ENCODE results near the gene SELPLG.

DNA sequence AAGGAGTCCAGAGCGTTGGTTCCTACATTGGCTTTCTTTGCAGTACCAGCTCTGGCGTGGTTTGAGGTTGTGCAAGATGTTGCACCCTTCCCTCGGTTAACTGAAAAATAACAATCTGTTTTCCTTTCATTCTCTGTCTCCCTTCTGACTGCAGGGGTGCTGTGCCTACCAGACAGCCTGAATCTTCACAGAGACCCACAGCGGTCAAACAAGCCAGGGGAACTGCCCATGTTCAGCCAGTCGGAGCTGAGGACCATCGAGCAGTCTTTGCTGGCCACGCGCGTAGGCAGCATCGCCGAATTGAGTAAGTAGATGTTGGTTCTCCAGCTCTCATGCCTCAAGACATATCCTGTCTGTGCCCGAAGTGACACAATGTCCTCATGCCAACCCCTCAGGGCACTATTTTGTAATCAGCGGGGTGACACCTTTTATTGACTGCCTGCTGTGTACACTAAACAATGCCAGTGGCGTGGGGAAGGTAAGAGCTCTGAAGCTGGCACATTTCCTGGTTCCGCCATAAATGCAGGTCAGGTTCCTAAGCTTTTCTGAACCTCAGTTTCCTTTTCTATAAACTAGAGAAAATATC is 165.2 kb upstream of the PWP1 start:
- PRO-cap = no peak

- PRO-cap = no peak
Observed at GRCh38 chr12:107660728-107661289, 24.8 kb upstream of the PWP1 start.

GRCh38 chr12:108312900-108313165 is 26.3 kb downstream of the CMKLR1 start:
- PRO-cap = no peak

- PRO-cap = unidirectional peak, plus-strand start at chr12:108333338
Observed at GRCh38 chr12:108333260-108333494, 5.9 kb downstream of the CMKLR1 start.

- PRO-cap = unidirectional peak, plus-strand start at chr12:108337539
Observed at GRCh38 chr12:108337354-108337951, 1.7 kb downstream of the CMKLR1 start.

- PRO-cap = unidirectional peak, plus-strand start at chr12:108456014
Observed at GRCh38 chr12:108455784-108456092, 59.3 kb upstream of the FICD start.

DNA sequence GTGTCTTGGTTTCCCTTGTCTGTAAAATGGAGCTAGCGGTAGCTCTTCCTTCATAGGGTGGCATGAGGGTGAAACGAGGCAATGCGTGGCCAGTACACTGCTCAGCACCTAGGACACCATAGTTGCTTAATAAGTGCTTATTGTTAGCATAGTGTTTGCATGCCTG is 742 bp downstream of the FICD start:
- PRO-cap = unidirectional peak, minus-strand start at position 103 of the sequence

DNA sequence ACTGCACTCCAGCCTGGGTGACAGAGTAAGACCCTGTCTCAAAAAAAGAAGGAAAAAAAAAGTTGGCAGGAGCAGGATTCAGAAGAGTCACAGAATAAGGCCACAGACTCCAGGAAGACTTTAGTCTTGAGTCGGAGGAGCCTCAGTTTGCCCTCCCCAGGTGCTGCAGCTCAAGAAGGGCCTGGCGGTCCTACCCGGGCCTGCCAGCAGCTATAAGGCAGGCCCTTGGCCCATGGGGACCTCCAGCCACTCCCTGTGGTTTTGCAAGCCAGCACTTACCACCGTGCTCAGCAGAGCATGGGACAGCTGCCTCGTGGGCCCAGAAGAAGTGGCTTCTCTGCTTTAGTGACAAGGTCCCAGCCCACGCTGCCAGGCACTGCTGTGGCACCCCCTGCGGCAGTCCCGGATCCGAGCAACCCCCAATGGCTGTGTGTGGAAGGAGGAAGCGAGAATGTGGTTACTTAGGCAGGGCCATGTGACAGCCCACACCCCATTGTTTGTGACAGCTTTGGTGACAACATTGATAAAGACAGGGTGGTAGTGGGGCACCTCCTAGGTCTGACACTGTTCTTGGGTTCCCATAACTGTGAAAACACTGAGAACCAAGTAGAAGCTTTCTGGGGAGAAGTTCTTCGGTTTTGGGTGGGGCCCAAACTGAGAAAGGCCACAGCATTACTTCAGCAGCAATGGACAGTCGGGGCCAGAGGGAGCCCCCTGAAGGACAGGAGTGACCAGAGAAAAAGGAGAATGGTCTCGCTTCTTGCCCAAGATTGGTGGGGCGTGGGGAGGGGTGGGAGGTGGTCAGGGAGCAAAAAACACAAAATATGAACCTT is at the start of gene SELPLG:
TSS of gene SELPLG (minus strand) at position 434 of the 833 bp plus-strand sequence.
- PRO-cap = unidirectional peak, plus-strand start at position 123 of the sequence; bidirectional peak, plus-strand start at position 523 of the sequence, minus-strand start at position 424 of the sequence; bidirectional peak, plus-strand start at position 693 of the sequence, minus-strand start at position 560 of the sequence

DNA sequence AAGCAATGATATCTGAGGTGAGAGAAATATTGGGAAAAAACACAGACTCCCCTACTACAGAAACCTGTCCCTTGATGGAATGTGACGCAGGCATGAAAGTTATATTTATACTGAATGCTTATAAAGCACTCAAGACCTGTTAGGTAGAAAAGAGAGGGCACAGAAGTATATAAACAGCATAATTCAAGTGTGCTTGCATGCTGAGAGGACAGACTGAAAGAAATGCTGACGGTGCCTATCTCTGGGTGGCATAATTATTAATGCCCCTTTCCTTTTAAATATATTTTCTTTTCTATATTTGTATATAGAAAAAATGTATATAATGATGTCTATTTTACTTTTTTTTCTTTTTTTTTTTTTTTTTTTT is 2.7 kb upstream of the SELPLG start:
- PRO-cap = no peak

DNA sequence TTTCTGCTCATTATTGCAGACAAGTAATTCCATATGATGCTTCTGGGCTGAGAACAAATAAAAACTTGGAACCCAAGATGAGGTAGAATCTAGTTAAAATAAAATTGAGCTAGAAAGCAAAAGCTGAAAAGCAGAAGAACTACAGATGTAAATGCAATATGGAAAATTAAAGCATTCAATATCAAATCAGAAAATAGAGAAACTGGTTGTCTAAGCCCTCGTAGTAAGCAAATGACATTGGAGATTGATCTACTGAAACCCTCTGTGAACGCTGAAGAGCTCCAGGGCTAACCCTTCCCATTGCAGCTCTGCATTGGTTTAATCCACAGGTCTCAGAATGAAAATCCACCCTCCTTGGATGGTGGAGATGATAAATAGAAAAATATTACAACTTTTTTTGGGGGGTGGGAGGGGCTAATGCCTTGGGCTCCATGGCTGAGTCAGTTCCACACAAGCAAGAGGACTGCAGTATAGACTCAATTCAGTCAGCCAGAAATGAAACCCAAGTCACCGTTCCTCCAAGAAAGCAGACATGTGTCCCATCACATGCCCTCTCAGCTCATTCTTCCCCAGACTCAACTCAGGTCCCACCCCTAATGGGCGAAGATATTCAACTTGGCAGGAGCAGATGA is 40.5 kb downstream of the CORO1C start:
- PRO-cap = unidirectional peak, minus-strand start at position 478 of the sequence; unidirectional peak, minus-strand start at position 534 of the sequence

GRCh38 chr12:108700836-108701690 is 30.3 kb downstream of the CORO1C start:
- PRO-cap = no peak

- PRO-cap = no peak
Observed at GRCh38 chr12:108722824-108723862, 8.2 kb downstream of the CORO1C start.

DNA sequence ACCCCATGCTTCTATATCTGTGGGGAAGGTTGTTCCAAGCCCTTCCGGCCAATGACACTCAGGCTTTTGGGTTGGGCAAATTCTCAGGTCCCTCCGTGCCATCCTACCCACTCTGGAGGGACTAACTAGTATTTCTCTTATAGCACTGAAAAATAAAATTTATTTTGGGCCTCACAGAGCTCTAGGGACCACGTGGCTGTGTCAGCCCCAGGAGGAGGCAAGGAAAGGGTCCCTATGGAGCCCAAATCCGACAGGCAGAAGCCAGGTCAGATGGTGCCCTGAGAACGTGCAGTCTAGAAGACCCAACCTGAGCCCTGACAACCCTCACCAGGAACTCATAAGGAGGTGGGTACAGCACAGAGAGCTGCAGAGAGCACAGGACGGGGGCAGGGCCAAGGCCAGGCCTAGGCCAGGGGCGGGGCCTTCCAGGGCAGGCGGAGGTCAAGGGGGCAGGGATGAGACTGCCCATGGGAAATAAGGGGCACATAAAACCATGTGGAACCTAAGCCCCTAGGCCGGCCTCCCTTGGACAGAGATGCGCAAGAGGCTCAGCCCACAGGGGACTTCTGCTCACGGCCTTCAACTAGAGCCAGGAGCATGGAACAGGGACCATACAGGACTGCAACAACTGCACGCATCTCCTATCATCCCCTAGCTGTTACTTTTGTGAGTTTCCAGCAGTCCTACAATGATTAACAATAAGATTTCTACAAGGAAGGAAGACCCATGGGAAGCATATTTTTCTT is 45.1 kb downstream of the SSH1 start:
- PRO-cap = no peak

DNA sequence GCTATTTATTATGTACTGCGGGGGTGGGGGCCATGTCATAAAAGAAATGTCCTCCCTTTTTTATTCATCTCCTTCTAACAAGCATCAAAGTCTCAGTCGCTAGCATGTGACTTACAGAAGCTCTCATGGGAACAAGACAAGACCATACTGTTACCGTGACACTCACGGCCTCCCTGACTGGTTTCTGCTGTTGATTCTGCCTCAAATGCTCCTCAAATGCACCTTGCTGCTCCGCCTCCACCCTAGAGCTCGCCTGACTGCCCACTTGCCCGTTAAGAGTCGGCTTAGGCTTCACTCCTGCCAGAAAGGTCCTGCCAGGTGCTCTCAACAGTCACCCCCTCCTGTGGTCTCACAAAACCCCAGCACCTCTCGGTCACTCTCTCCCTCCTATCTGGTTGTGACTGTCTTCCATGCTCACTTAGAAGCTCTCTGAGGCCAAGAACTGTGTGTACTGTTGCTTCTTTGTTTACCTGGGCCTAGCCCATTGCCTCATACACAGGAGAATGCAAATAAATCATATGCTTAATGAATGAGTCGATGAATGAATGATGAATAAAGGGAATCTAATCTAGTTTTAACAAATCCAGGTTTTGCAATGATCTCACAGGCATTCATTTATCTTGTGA is 41.5 kb downstream of the SSH1 start:
- PRO-cap = no peak

DNA sequence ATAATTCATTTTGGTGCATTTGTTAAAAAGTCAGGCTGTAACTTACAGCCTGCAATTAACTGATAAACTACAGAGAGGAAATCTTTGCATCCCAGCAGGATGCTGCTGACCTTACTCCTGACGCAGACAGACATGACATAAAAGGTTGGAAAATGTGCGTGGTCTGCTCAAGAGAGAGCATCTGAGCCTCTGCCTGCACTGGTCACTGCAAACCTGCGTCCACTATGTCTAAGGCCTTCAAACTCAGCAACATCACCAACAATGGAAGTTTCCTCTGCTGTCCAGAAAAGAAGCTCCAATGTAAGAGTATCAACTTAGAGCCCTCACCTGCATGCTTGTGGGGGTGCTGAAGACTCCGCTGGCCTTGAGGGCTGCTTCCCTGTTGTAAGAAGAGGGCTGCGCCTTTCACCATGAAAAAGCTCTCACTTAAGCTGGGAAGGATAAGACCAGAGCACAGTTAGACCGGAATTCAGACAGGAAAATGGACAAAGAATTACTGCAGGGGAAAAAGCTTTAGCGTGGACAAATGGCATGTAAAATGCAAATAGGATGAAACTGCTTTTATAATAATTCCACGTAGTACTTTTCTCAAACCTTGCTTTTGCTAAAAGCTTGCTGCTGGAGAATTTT is 34.3 kb downstream of the SSH1 start:
- PRO-cap = no peak

DNA sequence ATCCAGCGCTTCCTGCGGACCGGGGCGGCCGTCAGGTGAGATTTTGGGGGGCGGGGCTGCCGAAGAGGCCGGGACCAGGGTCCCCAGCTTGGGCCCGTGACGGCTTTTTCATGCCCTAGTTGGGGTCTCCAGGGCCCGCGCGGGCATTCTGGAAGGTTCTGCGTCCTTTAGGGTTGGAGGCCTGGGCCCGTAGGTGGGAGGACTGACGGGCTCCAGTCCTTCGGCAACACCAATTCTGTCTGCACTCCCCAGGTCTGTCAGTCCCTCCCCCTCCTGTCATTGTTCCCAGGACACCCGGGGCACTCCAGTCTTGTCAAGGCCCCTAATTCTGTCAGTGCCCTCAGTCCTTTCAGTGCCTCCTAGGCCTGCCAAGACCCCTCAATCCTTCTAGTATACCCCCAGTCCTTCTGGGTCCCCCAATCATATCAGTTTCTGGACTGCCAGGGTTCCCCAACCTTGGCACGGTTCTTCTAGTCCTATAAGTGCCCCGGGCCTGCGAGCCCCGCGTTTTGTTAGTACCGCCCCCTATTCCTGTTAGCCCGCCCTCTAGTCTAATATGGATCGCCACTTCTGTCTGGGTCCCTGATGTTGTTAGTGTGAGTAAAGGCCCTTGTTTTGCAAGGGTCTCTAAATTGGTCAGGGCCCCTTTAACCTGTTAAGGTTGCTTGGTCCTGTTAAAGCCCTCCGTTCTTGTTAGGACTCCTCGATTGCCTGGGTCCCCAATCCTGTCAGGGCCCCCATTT is 522 bp downstream of the USP30 start:
- PRO-cap = bidirectional peak, plus-strand start at position 40 of the sequence, minus-strand start outside the sequence; bidirectional peak, plus-strand start at position 585 of the sequence, minus-strand start at position 472 of the sequence

- PRO-cap = no peak
Observed at GRCh38 chr12:109201167-109201975, 85.0 kb downstream of the ACACB start.

- PRO-cap = no peak
Observed at GRCh38 chr12:109359076-109359791, 11.5 kb downstream of the MYO1H start.

DNA sequence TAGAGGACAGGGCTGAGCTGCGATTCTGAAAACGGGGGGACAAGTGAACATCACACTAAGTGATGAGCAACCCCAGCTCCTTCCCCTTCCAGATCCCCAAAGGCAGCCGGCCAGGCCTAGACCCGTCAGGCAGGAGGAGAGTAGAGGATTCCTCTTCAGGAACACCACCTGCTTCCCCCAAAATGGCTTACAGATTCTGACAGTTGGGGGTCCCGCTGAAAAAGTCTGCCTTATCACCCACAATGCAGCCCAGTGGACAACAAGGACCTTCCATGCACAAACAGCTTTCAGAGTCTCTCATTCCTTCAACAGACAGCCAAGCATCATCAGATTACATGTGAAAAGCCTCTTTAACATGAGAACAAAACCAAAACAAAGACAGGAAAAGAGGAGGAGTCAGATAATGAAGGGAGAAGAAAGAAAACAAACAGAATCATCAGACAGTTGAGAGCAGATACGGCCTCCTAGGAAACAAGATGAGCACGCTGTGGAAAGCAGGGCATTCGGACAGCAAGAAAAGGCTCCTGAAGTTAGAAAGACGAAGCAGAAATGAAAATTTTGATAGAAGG is 18.4 kb downstream of the KCTD10 start:
- PRO-cap = unidirectional peak, plus-strand start at position 443 of the sequence; unidirectional peak, plus-strand start at position 453 of the sequence

GRCh38 chr12:109467681-109468329 is 9.3 kb downstream of the KCTD10 start:
- PRO-cap = no peak